ENCODE measurements around the genes WIPF3 and GGCT.

DNA sequence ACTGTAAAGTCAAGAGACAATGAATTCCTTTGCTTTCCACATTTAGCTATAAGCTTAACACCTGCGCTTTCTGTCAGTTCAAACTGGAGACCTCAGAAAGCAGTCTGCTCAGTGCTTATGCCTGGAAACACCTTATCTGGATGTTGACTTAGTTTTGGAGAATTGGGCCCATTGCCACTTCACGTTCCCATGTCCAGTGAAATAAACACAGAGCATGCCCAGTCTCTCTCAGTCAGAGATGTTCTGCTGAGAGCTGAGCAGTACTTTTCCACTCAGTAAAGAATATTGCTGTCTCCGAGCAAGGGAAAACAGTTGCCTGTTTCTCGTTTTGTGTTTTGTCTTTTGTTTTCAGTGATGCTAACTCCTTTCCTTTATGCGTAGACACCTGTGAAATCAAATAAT, 83.2 kb upstream of the PRR15 start:
- CAGE, long polyA plus RNA: no peak
- RRBS: no CpG with 5 or more reads among the region's 5 CpGs

GRCh38 chr7:29484169-29484759, 79.4 kb upstream of the PRR15 start:
- CAGE, long polyA plus RNA: no peak
- RRBS: no CpG with 5 or more reads among the region's 7 CpGs

DNA sequence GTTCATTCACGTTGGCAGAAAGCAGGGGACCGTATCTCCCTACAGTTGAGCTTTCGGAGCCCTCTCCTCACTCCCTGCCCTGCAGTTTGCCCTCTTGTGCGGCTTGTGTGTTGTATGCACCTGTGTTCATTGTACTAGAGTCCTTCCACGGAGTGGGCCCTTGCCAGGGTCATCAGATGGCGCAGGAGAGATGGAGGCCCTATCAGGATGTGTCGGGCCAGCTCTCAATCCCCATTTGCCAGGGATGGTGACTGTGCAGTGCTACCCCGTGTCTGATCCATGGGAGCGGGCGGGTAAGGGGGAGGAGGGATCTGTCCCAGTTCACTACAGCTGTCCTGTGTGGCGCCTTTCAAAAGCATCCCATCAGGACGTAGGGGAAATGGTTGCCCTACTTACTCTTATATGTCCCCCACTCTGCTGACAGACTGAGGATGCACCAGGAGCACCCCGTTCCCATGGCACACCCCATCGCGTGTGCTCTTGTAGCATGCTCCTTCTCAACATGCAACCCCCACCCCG, 77.3 kb upstream of the PRR15 start:
- CAGE, long polyA plus RNA: no peak
- RRBS: no CpG with 5 or more reads among the region's 16 CpGs

GRCh38 chr7:29488170-29488509, 75.5 kb upstream of the PRR15 start:
- CAGE, long polyA plus RNA: no peak
- RRBS: no CpG with 5 or more reads among the region's 2 CpGs

GRCh38 chr7:29488778-29489473, 74.7 kb upstream of the PRR15 start:
- CAGE, long polyA plus RNA: no peak
- RRBS: no CpG with 5 or more reads among the region's 9 CpGs

DNA sequence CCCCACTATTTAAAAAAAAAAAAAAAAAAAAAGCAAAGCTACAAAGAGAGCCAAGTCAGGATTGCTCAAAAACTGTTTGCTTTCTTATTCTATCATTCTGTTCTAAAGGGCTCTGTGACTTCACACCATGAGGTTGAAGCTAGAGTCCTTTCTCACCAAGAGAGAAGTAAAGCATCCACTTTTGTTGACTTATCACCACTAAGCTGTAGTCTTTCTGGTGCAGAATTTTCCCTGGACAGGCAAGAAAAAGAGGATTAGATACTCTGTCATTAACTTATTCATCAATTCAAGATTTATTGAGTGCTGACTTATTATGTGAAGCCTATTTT, 10.2 kb upstream of the WIPF3 start:
- CAGE, long polyA plus RNA: no peak

DNA sequence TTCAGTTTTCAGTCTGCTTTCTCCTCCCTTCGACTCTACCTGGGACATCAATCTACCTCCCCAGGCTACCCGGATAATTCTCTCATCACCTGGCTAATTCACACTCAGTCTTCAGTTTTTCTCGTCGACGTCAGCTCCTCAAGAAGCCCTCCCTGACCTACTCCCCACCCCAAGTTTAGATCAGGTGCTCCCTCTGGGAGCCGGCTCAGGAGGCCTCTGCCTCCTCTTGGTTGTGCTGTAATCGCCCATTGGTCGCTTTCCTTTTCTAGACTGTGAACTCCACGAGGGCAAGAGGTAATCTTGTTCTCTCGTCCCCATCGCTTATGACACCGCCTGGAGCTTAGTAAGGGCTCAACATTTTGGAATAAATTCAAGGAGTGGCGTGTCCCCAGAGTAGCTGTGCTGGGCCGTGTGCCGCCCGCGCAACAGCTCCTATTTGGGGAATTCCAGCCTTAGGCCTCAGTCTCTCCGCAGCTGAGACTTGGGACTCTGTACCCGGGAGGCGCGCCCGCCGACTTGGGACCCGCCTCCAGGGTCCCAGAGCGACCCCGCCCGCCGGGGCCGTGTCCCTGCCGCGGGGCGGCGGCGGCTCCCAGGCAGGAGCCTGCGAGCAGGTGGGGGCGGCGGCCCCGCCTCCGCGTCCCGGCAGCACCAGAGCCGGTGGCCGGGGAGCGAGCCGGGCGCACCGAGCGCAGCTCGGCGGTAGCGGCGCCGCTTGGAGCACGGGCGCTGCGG, at the start of gene WIPF3:
WIPF3 (plus strand) TSS at position 651 of the 735 bp plus-strand sequence.
- CAGE, long polyA plus RNA: no peak
- RRBS: 4% methylated on average over 36 of the region's 56 CpGs

- CAGE, long polyA plus RNA: no peak
- RRBS: 13% methylated on average over 9 of the region's 29 CpGs
These were observed 1.2 kb downstream of the WIPF3 start for GRCh38 chr7:29807317-29808171.

DNA sequence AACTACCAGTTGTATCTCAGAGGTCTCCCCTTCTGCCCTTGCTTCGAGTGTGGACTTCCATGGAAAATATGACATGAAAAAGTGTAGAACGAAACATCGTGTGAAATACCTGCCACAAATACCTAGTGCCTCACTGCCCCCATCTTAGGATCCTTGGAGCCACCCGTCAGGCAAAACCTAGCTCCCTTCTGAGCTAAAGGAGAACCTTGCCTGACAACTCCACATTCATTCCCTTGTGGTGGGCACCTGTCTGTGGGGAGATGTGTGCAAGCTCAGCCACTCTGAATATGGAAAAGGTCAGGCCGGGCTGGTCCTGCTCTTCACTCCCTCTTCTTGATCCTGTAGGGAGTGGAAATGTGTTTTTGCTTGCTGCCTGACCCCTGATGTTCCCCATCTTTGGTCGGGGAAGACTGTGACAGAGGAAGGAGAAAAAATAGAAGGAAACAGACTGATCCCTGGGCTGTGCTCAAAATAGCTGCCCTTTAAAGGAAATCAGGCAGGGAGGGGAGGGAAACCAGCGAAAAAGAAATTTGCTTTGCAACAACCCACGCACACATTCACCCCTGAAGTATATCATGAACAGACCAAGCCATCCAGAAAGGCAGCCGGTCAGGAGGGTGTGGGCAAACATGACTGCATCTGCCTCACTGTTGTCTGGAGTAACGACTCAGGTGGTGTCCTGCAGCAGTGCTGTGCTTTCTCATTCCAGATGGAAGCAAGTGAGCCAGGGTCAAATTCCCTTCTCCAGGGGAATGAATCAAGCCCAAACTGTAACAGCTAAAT, 74.0 kb downstream of the SCRN1 start:
- CAGE, long polyA plus RNA: no peak
- RRBS: no CpG with 5 or more reads among the region's 10 CpGs

GRCh38 chr7:30046150-30046480, 17.9 kb downstream of the PLEKHA8 start:
- CAGE, long polyA plus RNA: no peak
- RRBS: no CpG with 5 or more reads among the region's 2 CpGs

GRCh38 chr7:30134377-30134701, 447 bp upstream of the MTURN start:
- CAGE, long polyA plus RNA: no peak
- RRBS: no CpG with 5 or more reads among the region's 19 CpGs

DNA sequence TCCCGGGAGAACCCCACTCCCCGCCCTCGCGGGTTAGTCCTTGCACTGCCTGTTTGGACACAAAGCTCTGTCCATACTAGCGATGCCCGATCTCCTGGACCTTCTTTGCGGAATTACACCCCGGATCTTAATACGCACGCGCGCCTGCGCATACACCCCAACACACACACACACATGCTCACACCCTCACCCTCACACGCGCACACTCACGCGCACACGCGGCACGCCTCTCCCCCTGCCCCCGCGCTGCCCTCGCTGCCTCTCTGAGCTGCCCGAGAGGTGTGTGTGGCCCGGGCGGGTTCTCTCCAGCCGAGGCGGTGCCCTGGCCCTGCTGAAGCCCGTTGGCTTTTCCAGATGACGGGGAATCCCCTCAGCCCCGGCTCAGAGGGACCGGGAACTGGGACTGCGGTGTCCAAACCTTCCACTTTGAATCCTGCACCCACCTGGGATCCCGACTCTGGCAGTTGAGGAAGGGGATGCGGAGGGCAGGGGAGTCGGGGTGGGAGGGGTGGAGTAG, 1.1 kb downstream of the MTURN start:
- CAGE, long polyA plus RNA: no peak
- RRBS: 0% methylated on average over 9 of the region's 36 CpGs

GRCh38 chr7:30157629-30158269, 23.0 kb downstream of the MTURN start:
- CAGE, long polyA plus RNA: no peak
- RRBS: no CpG with 5 or more reads among the region's 9 CpGs

GRCh38 chr7:30201067-30201867, 66.5 kb downstream of the MTURN start:
- CAGE, long polyA plus RNA: no peak
- RRBS: no CpG with 5 or more reads among the region's 6 CpGs

DNA sequence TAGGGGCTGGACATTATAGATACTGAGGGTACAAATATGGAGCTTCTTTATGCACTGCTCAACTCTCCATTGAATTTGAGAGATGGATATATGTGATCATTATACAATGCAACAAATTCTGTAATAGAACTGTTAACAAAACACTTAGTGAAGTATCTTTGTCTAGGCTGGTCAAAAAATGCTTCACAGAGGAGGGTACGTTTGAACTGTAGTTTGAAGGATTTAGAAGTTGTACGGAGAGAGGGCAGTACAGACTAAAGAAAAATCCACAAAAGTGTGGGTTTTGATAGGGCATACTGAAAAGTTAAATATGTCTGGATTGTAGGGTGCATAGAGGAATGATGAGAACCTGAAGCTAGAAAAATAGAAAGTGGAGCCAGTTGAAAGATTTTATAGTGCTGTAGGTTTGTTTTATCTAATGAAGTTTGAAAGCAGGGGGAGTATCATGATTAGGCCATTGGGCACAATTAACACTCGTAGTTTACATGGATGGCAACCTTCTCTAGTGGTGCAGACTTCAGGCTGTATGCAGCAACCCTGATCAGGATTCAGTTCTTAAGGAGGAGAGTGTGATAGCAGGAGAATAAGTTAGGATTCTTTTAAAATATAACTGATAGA, 6.6 kb downstream of the ZNRF2 start:
- CAGE, long polyA plus RNA: no peak
- RRBS: no CpG with 5 or more reads among the region's 3 CpGs

GRCh38 chr7:30321239-30321510, 36.8 kb downstream of the ZNRF2 start:
- CAGE, long polyA plus RNA: no peak
- RRBS: no CpG with 5 or more reads among the region's 3 CpGs

DNA sequence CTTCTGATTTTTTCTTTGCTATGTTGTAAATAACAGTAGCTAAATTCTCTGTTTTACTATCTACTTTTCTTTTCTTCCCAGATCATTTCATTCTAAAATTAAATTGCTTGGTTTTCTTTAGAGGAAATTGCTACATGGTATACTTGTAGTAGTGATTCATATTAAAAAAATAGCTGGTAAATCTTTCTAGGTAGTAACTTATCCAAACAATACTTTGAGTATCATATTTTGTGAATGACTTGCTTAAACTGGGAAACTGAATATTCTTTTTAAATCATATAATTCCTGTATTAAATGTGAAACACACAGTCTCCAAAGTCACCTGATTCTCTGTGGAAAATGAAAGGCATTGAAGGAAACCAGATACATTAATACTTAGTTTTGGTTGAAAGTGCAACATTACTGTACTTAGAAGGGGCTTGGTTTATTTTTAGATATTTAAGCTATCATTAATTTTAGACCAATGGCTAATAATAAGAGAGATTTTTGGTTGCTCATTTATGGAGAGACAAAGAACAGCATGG, 85.6 kb downstream of the ZNRF2 start:
- CAGE, long polyA plus RNA: no peak

DNA sequence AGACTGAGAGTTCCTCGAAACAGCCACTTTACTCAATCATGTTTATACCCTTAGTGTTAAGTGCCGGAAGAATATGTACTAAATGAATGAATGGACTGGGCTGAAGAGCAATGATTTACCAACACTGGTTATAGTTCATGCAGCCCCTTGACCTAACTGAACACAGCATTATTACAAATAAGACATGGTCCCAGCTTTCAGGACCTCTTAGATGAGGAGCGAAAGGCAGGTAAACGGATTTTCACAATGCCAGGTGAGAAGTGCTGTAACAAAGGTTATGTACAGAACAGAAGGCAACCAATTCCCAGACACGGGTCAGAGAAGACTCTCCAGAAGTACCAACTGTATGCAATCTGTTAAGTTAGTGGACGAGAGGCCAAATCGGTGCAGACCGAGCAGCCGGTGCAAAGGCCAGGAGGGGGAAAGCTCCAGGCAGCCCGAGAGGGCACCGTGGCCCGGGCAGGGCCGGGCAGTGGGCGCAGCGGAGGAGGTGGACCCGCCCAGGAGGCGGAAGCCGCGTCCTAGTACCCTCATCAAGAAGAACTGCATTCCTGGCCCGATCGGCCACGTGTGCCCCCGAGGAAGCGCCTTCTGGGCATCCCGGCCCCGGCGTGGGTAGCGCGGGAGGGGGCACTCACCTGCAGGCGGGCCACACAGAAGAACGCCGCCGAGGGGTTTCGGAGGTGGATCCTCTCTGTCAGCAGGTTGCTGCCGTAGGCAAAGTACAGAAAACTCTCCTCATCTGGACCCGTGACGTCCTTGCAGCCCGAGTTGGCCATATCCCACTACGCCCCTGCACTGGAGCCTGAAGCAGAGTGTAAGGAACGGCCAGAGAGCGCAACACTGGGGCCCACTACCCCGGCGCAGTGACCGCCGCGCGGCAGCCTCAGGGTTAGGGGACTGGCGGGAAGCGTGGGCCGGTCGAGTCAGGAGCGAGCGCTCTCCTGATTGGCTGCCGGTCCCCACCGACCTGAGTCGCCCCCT, at the start of gene GGCT:
GGCT (minus strand) TSS at position 899 of the 984 bp plus-strand sequence.
- CAGE, long polyA plus RNA: start-site peak on the minus strand centred at position 889 of the sequence, 42 bp wide, 170 and 294 reads in 2 replicates
- RRBS: 1% methylated on average over 16 of the region's 56 CpGs

GRCh38 chr7:30596004-30596344, 1.3 kb downstream of the GARS1 start:
- CAGE, long polyA plus RNA: no peak
- RRBS: no CpG with 5 or more reads among the region's 8 CpGs

GRCh38 chr7:30633167-30633478, 38.4 kb downstream of the GARS1 start:
- CAGE, long polyA plus RNA: no peak
- RRBS: no CpG with 5 or more reads among the region's 2 CpGs